A172 (cell line): ENCODE data around the genes C2orf80 and IKZF2.

DNA sequence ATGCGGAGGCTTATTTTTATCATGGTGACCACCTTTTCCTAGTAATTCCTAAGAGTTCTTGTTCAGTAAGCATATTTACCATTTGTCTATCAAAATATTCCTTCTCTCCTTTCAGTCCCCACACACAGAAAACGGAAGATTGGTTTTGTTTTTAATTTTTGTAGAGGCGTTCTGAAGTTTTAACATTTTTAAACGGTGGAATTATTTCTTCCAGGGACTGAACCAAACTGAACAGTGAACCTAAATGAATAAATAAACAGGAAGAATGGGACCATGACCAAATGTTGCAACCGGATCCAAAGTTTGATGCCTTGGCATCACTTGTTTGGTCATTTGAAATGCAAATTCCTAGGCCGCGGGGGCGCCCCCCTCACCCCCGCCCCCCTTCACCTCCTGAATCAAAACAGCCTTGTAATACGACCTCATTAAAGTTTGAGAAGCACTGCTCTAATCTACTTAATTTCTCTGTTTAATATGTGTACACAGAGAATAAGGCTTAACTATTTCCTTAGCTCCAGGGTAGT, 6.0 kb downstream of the C2orf80 start:
- RAMPAGE, long total RNA, result no peak

DNA sequence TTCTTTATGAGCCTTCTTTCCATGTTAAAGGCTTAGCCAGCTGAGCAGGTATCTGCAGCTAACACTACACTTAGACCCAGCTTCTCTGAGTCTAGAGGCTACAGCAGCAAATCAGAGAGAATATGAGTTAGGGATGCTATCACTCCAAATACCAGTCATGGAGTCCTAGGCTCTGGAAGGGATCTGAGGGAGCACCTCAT, 3.0 kb downstream of the C2orf80 start:
- RAMPAGE, long total RNA, result no peak

- RAMPAGE, long total RNA, result no peak
Measured at GRCh38 chr2:208189712-208190623, at the start of gene C2orf80. C2orf80 (minus strand) TSS chr2:208190030.

DNA sequence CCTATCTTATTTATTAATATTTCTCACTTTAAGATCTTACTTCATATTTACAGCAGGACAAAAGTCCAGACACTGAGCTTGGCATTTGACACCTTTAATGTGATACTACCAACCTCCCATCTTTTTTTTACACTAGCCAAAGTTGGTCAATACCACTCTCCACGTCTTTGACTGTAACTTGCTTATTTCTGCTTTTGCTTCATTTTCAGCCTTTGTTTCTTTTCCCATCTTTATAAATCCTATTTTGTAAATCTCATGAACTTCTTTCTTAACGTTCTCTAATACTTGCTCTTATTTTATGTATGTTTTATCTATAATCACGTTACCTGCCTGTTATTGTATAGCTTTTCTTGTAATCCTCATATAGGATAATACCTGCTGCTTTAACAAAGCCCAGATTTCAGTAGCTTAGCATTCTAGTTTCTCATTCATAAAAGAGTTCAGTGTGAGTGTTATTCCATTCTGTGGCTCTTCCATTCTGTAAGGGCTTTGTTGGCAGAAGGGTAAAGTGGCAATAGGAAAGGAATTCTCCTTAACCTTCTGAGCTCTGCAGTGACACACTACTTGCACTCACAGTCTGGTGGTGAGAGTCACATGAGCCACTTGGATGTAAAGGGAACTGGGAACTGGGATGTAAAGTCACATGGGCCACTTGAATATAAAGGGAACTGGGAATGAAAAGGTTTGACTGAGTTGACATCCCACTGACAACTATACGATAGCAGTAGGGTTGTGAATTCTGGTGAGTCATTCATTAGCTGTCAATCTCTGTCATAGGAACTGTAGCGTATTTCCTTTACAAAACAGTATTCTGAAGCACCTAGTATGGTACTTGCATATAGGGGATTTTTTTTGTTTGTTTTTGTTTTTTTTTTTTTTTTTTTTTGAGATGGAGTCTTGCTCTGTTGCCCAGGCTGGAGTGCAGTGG, 5.3 kb downstream of the RPE start:
- RAMPAGE, long total RNA, result no peak

- RAMPAGE, long total RNA, result no peak
Measured at GRCh38 chr2:210095170-210095659, 76.0 kb downstream of the KANSL1L start.

DNA sequence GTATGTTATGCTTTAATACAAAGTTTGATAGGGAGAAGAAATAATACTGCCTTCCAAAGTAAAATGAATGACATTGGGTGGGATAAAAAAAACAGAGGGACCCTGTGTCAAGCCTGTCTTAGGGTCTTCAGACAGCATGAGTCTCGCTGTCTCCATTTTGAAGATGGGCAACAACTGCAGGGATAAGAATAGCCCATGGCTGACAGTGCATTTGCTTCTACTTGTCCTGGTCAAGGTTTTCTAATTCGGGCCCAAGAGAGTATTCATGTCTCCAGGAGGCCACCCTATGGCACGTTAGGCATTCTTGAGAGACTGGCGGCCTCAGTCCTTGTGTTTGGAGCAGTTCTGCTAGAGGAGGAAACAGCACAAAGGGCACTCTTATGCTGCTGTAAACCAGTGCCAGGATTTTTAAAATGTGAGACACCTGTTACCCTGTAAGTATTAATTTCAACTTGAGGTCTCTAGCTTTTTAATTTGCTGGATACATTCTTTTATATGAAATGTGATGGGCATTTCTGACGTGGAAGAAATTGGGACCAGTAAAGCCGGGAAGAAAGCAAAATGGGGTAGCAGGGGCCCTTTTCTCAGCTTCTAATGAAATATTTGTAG, 9.5 kb upstream of the MYL1 start:
- RAMPAGE, long total RNA, result no peak

GRCh38 chr2:210616086-210616749, 59.8 kb downstream of the CPS1 start:
- RAMPAGE, long total RNA, result no peak

DNA sequence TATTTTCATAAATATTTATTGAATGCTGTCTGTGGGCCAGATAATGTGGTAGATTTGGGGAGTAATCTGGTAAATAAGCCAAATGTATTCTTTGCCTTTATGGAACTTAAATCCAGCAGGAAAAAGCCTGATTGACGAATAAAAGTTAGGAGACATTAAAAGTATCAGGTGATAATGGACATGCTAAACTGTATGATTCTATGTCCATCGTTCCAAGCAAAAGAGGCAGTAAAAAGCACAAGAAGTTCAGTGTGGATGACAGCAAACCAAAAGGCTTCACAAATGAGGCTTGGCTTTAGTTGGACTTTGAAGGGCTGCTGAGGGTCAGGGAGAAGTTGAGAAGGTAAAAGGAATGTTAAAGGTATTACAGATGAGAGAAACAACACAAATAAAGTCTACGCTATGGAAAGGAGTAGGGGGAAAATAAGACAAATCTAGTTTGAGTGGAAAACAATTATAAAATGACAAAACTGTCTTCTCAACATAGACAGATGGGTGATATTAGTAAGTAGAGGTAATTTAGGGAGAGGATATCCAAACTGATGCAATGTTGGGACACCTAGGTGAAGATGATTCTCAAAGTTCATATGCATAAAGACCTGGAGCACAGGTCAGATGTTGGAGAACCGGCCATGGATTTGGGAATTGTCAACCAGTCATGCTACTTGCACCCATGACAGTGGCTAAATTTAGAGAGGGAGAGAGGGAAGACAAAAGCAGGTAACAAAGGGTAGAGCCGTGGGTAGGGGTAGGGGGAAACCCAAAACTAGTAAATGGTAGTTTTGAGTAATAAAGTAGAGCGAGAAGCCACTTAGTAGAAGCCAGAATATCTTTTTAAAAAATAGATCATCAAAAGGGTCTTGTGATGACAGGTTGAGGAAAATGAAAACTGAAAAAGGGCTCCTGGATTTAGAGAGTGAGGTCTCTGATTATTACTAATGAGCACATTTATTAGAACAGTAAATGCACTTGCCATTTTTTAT, 80.4 kb downstream of the CPS1 start:
- RAMPAGE, long total RNA, result no peak

DNA sequence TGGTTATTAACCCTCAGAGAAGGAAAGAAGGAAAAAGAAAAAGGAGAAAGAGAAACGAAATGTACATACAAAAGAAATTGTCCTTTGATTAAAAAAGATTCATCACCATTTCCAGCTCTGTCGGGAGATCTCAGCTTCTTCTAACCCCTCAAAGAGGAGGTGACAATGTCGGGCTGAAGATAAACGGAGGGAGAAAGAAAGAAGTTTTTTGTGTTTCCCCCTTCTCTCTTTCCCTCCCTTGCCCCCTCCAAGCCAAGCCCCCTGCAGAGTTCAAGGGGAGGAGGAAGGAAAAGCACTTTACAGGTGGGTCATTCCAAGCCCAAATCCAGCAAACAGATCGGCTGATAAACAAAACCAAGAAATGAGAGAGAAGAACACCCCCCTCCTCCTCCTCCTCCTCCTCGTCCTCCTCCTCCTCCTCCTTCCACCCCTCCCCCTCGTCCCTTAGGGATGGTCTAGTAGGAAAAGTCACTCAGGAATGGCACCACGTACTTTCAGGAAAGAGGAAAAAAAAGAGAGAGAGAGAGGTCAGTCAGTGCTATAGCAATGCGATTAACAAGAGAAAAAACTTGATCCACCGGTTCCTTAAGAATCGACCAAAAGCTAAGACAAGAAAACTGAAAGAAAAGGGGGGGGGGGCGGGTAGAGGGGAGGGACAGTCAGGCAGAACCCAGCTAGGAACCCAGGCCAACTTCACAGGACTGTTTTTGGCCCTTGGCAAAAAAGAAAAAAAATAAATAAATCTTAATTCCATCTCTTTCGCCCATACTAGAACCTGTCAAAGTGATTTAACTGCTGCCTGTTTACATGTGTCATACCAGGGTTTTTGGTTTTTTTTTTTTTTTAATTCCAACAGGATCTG, 1.1 kb downstream of the IKZF2 start:
- RAMPAGE, long total RNA, result no peak

DNA sequence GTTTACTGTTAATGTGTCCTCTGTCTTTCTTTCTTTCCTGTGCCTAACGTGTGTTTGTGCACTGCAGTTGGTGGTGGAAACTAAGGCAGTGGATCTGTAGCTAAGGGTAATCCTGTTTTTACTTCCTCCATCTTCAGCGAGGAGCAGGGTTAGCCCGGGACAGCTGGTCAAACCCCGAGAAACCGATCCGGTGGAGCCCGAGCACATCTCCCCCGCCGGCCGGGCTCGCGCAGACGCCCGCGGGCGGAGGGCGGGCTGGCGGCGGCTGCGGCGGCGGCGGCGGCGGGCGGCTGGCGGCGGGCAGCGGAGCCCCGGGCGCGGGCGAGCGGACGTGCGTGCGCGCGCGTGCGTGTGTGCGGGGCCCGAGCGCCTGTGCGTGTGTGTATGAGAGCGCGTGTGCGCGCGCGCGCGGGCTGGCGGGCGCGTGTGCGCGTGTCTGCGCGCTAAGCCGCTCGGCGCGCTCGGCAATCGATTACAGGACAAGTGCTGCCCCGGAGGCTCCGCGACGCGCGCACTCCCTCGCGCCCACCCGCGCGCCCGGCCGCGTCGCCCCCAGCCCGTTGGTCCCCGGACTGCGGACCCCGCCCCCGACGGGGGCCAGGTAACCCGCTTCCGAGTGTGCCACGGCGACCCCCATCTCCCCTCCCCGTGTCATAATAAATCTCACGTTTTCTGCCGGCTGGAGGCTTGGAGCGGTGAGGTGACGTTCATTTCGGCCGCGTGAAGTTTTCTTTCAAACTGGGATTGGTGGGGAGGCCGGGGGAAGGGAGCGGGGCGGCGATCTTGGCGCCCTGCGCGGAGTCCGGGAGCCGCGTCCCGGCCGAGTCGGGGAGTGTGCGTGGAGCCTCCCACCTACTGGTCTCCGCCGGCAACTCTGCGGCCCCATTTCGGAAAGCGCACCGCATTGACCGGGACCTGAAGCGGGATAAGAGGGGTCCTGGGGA, at the start of gene IKZF2:
TSS of gene IKZF2 (minus strand) at position 154 of the 944 bp plus-strand sequence.
- RAMPAGE, long total RNA, result no peak

- RAMPAGE, long total RNA, result no peak
Measured at GRCh38 chr2:213188072-213188634, 36.7 kb upstream of the IKZF2 start.

GRCh38 chr2:213188979-213189990, 37.9 kb upstream of the IKZF2 start:
- RAMPAGE, long total RNA, result no peak

DNA sequence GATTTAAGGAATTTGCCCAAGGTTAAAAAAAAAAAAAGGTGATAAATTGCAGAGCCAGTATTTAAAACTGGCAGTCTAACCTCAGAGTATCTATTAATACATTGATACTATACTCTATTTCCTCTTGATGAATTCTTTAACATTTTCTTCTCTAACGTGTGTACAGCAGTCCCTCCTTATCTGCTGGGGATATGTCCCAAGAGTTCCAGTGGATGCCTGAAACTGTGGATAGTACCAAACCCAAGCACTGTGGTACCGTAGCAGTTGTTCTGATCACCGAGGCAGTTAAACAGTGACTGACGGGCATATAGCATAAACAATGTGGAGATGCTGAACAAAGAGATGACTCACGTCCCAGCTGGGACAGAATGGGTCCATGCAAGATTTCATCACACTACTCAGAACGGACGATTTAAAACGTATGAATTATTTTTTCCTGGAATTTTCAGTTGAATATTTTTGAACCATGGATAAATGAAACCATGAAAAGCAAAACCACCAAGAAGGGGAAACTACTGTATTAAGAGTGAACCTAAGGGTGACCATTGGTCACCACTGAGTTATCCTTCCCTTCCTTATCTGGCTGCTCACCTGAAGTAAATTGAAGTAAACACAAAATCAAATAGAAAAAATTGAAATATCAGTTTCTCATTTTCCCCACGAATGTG, 54.4 kb upstream of the SPAG16 start:
- RAMPAGE, long total RNA, result no peak

- RAMPAGE, long total RNA, result no peak
Measured at GRCh38 chr2:214497547-214497981, 86.7 kb downstream of the VWC2L start.

DNA sequence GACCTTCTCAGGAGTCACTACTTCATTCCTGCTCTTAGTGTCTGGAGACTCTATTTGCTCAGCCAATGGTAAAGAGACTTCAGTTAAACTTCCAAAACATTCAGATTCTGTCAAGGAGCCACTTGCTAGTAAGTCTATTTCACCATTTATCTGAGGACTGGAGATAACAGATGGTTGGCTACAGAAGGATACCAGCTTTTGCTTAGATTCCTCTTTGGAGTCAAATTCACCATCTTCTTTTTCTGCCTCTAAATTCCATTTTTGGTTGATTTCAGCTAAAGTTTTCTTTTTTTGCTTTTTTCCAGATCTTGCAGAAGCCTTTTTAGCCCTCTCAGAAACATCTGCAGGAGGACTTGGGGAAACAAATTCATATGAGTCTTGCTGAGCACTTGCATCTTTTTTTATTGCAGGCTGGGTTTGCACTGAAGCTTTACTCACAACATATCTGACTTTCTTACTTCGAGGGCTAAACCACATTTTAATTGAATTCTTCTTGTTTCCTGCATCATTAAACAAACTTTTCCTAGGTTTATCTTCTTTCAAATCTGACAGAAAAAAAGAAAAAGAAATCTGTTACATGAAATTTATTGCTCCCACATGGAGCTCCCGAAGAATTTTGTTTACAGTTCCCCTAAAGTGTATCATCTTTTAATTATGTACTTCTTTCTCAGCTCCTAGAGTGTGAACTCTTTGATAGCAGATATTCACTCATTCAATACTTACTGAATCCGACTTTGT, 28.3 kb downstream of the BARD1 start:
- RAMPAGE, long total RNA, result no peak

DNA sequence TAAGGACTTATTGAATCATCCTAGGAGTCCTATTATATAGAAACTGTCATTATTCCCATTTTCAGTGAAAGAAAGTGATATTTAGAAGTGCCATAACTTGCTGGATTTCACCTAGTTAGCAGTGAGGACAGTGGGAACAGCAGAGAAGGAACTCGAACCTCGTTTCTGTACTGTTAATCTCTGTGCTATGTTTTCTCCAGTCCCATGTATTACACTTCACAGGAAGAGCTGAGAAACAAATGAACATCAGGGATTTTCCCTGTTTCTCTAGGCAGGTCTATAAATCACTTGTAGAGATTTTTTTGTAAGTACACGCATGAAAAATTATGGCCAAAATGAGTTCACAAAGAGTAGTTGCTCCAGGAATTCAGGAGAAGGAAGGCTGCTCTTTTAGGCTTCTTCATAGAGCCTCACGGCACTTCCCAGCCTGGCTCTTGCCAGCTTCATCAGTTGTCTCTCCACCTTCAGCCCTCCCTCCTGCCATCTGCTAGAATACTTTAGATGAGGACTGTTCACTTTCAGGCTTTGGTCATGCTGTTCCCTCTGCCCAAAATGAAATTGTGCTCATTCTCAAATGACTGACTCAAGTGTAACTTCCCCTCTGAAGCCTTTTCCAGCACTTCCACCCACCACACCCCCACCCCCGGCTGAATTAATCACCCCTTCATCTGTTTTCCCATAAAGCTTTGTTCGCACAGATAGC, 1.7 kb upstream of the ABCA12 start:
- RAMPAGE, long total RNA, result no peak

DNA sequence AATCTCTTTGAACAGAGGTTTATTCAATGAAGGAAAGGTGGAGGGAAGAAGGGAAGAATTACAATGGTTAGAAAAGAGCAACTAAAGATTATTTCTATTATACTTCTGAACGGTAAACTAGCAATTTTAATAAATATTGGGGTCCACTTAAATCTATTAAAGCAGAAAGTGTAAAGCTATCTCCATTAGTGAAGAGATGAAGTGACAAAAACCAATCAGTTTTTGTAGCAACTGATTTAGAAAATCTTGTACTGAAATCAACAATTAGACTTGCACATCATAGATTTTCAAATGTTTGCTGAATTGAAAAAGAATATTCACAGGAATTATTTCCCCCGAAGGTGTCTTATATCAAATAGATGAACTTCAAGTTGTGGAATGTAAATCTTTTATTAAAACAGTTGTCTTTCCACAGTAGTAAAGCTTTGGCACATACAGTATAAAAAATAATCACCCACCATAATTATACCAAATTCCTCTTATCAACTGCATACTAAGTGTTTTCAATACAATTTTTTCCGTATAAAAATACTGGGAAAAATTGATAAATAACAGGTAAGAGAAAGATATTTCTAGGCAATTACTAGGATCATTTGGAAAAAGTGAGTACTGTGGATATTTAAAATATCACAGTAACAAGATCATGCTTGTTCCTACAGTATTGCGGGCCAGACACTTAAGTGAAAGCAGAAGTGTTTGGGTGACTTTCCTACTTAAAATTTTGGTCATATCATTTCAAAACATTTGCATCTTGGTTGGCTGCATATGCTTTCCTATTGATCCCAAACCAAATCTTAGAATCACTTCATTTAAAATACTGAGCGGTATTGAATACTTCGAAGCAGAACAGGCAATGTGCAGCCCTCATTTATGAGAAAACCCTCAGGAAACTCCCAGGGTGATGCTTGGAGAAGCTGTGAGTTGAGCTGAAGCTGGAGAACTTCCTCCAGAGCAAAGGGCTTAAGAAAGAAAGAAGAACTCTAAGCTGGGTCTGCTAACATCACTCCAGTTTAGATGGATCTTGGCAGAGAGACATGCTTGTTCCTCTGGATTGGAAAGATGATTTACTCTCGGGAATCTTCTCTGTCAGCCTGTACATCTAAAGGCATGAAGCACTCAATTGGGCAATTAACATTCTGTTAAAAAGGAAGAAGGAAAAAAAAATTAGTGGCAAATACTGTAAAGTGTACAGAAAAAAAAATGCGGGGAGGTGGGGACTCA, 49.0 kb downstream of the ATIC start:
- RAMPAGE, long total RNA, result no peak

- RAMPAGE, long total RNA, result no peak
Measured at GRCh38 chr2:215367851-215368132, 55.9 kb downstream of the ATIC start.

- RAMPAGE, long total RNA, result no peak
Measured at GRCh38 chr2:215375187-215375576, 60.7 kb downstream of the FN1 start.

GRCh38 chr2:215376209-215376733, 59.6 kb downstream of the FN1 start:
- RAMPAGE, long total RNA, result no peak